Omental fat pad (tissue), 4 donors: ENCODE results near the genes ZNF831, CDH4 and TAF4.

DNA sequence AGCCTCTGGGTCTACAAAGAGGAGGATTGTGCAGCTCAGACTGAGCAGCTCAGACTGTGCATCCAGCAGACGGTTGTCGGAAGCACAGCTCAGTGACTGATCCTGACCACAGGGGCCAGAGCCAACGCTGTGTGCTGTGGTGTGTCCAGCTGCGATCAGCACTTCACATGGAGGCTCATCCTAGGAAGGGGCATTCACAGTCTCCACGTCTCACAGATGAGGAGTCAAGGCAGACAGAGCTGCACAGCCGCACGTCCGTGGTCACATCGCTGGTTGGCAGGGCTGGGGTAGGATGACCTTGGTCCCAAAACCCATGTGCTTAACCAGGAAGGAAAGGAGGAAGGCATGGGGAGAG, 28.3 kb upstream of the STX16 start:
- PRO-cap, result no peak
- RAMPAGE, long total RNA, 4 experiments, result no peak in any of the 4 experiments

GRCh38 chr20:58652924-58653235, 1.8 kb downstream of the STX16 start:
- PRO-cap, result no peak
- RAMPAGE, long total RNA, 4 experiments, result no peak in any of the 4 experiments

DNA sequence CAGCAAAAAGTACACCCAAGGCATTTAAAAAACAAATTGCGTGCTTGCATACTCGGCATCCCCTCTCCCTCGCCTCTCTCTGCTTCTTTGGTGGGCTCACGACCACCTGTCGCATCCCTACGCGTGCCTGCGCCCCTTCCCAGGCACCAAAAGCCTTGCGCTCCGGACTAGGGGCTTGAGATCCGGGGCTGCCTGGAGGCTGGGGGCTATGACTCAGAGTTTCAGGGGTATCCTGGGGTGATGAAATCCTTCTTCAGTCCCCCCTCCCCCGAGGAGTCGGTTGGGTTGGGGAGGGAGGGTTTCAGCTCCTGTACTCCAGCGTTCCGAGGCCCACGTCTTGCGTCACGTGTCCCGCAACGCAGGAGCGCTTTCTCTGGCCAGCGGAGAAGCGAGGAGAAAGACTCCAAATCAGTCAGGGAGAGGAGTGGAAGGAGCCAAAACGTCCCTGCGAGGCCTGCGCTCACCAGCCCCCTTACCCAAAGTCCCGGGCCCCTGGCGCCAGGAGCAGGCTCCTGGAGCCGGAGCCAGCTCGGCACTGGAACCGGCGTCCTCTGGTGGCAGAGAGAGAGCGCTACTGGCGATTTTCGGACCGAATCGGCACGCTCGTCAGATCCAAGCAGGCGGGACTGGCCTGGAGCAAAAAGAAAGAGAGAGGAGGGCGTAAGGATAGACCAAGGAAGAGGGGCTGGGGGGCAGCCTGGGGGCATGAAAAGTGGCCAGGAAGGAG, 38.7 kb upstream of the GNAS start:
- PRO-cap, result no peak
- RAMPAGE, long total RNA, 4 experiments, result no peak in any of the 4 experiments

DNA sequence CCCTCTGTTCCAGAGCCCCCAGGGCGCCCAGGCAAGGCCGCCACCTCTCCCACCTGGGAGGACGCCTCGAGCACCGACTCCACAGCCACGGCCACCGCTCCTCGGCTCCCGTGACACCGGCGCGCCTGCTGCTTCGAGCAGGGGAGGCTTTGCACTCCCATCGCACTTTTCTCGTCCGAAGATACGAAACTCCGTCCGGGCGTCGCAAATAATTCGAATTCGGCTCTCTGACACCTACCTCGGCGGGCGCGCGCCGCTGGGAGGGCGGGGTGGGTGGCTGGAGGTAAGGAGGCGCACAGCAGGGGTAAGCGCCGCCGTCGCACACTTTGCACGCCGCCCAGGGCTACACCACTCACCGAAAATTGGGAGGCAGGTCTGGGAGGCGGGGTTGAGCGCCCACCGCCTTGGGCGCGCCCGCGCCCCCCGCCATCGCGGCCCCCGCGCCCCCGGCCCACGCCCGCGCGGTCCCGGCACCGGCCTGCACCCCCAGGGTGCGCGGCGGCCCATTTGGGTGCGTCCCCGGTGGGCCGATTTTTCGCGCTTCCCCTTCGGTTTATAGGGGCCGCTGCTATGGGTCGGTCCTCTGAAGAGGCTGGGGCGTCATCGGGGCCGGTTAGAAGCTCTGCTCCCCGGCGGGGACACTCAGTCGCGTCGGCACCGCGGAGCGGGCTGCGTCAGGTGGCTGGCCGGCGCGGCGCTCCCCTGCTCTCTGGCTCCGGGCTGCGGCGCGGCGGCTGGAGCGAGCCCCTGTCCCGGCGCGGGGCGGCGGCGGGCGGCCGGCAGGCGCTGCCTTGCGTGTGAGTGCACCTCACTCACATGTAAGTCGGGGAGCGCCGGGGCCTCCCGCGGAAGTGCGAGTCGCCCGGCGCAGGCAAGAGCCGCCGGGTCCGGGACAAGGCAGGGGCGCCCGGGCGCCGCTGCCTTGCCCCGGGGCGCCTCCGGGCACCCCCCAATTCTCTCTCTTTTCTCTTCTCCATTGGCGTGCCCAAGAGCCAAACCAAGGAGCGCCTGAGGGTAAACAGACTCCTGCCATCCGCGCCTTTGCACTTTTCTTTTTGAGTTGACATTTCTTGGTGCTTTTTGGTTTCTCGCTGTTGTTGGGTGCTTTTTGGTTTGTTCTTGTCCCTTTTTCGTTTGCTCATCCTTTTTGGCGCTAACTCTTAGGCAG, 2.3 kb upstream of the GNAS start:
- PRO-cap, result unidirectional peak, plus-strand start at position 645 of the sequence
- RAMPAGE, long total RNA, 4 experiments, result start-site peak on the minus strand in 2 of 4 experiments, centred at position 291 of the sequence, 6 to 8 reads per replicate

- PRO-cap, result no peak
- RAMPAGE, long total RNA, 4 experiments, result no peak in any of the 4 experiments
Measured at GRCh38 chr20:58890234-58890719, 944 bp upstream of the GNAS start.

GRCh38 chr20:58982524-58983264, 1.6 kb downstream of the NELFCD start:
- PRO-cap, result no peak
- RAMPAGE, long total RNA, 4 experiments, result no peak in any of the 4 experiments

- PRO-cap, result no peak
- RAMPAGE, long total RNA, 4 experiments, result no peak in any of the 4 experiments
Measured at GRCh38 chr20:58990743-58991495, 9.9 kb downstream of the NELFCD start.

GRCh38 chr20:59002571-59003730, 4.1 kb downstream of the CTSZ start:
- PRO-cap, result no peak
- RAMPAGE, long total RNA, 4 experiments, result no peak in any of the 4 experiments

DNA sequence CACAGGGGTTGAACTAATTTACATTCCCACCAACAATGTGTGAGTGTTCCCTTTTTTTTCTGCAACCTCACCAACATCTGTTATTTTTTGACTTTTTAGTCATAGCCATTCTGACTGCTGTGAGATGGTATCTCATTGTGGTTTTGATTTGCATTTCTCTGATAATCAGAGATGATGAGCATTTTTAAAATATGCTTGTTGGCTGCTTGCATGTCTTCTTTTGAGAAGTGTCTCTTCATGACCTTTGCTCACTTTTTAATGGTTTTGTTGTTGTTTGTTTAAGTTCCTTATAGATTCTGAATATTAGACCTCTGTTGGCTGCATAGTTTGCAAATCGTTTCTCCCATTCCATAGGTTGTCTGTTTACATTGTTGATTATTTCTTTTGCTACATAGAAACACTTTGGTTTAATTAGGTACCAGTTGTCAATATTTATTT, 1.8 kb upstream of the ZNF831 start:
- PRO-cap, result no peak
- RAMPAGE, long total RNA, 4 experiments, result no peak in any of the 4 experiments

DNA sequence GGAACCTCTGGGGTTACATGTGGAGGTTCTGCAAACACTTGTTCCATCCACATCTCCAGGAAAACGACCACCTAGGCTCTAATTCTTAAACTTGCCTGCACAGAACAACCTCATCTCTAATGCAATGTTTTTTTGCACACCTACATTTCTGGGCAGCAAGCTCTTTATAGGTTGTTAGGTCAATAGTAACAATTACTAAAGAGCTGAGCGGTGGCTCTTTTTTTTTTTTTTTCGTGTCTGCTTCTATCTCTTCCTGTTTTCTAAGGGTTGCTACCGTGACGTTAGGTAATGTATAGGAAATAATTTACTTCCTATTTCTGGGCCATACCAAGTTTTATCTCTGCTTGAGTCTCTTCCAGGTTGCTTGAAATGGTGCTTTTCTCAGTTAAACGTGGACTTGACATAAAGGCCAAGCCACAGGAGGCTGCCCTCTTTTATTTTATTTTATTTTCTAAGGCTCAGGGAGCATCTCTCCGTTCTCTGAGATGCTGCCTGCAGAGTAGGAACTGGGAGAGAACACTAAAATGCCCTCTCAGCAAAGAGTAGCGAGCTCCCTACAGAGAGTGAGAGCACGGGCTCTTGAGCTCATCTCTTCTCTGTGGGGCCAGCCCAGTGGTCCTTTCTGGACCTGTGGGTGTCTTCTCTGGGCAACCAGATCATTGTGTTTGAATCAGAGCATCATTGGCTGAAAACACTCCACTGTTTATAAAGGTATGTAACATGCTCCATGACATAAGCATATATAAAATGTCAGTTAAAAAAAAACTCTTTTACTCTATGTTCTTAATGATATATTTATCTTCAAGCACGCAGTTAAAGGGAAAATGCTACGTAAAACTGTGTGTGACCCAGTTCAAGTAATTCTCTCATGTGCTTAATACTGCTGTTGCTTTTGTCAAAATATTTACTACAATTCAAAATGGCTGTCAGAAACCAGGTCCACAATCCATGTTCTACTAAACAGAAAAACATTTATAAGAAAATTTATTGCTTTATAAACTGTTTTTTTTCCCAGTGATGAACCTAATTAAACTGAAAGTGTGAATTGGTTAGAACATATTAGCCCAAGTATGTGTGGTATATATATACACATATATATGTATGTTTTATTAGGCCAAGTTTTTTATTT, at the start of gene ZNF831:
ZNF831 (plus strand) TSS at position 325 of the 1,129 bp plus-strand sequence.
- PRO-cap, result no peak
- RAMPAGE, long total RNA, 4 experiments, result start-site peak on the plus strand in 1 of 4 experiments, centred at position 439 of the sequence, 11 reads per replicate; start-site peak on the minus strand in 1 of 4 experiments, centred at position 637 of the sequence, 15 reads per replicate

DNA sequence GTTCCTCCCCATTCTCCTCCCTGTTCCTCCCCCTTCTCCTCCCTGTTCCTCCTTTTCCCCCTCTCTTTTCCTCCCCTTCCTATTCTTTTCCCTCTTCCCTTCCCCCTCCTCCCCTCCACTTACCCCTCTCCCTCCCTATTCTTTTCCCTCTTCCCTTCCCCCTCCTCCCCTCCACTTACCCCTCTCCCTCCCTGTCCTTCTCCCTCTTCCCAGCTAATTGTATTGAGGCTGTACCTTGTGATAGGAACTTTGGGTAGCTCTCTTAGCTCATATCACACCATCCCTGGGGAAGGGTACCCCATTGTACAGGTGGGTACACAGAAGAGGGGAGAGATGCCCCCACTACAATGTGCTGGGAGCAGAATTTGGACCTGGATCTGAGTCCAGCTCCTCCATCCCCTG, 70.7 kb downstream of the PHACTR3 start:
- PRO-cap, result no peak
- RAMPAGE, long total RNA, 4 experiments, result no peak in any of the 4 experiments

DNA sequence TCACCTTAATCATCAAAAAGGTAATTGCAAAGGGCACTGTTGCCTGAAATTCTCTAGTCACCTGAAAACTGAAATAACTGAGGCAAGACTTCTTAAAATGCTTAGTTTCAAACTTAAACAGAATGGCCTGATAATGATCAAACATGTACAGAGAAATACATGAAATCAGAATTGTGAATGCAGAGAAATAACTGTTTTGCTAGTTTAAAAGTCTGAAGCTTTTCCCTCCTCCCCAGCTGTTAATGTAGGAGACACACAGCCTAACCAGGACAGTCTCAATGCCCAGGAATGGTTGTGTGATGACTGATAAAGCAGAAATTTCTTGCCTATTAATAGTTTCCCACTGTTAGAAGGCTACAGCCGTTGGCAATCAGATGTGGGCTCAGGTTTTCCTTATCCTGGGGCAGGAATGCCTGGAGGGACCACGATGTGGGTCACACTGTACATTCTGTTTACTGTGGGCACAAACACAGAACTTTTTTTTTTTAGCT, 2.0 kb downstream of the PPP1R3D start:
- PRO-cap, result no peak
- RAMPAGE, long total RNA, 4 experiments, result no peak in any of the 4 experiments

DNA sequence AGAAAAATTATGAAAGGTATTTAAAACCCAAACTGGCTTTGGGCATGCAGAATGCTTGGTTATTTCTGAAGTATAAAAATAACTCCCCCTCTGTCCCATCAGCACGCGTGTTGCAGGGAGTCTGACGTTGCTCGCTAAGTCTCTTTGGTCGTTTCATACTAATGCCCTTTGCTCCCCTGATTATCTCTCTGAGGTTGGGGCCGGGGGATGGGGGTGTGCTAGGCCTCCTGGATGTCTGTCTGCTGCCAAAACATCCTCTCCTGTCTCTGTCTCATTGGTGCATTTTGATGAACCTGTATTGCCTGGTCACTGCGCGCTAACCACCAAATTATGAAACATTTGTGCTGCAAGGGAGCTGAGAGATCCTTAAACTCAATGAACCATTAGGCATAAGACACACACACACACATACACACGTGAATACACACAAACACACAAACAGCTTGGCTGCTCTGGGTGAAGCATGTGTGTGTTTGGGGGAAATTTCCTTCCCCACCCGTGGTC, 96.4 kb downstream of the CDH26 start:
- PRO-cap, result no peak
- RAMPAGE, long total RNA, 4 experiments, result no peak in any of the 4 experiments

- PRO-cap, result no peak
- RAMPAGE, long total RNA, 4 experiments, result no peak in any of the 4 experiments
Measured at GRCh38 chr20:60139677-60140401, 181.6 kb downstream of the CDH26 start.

GRCh38 chr20:60751610-60751814, 500.5 kb upstream of the CDH4 start:
- PRO-cap, result no peak
- RAMPAGE, long total RNA, 4 experiments, result no peak in any of the 4 experiments

GRCh38 chr20:60804382-60804782, 447.7 kb upstream of the CDH4 start:
- PRO-cap, result no peak
- RAMPAGE, long total RNA, 4 experiments, result no peak in any of the 4 experiments

DNA sequence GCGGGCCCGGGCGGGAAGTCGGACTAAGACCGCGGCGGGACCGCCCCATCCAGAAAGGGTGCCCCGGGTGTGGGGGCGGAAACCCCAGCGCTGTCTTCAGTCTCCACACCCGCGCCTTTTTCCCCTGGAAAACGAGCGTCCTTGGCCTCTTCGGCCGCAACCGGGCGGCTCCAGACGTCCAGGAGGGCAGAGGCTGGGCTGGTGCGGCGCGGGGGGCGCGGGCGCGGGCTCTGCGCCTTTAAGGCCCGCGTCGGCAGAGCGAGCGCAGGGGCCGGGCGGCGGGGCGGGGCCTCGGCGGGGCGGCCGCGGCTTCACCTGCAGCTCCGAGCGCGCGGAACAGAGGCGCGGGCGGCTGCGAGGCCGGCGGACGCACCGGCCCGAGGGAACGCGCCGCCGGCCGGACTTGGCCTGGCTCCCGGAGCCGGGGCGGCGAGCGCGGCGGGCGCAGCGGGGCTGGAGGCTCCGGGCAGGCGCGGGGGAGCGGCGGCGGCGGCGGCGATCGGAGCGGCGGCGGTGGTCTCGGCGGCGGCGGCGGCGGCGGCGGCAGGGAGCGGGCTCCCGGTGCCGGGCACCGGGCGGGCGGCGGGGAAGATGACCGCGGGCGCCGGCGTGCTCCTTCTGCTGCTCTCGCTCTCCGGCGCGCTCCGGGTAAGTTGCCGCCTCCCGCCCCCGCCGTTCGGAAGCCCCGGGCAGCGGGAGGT, at the start of gene CDH4:
CDH4 (plus strand) TSS at position 339 of the 701 bp plus-strand sequence.
- PRO-cap, result no peak
- RAMPAGE, long total RNA, 4 experiments, result no peak in any of the 4 experiments

DNA sequence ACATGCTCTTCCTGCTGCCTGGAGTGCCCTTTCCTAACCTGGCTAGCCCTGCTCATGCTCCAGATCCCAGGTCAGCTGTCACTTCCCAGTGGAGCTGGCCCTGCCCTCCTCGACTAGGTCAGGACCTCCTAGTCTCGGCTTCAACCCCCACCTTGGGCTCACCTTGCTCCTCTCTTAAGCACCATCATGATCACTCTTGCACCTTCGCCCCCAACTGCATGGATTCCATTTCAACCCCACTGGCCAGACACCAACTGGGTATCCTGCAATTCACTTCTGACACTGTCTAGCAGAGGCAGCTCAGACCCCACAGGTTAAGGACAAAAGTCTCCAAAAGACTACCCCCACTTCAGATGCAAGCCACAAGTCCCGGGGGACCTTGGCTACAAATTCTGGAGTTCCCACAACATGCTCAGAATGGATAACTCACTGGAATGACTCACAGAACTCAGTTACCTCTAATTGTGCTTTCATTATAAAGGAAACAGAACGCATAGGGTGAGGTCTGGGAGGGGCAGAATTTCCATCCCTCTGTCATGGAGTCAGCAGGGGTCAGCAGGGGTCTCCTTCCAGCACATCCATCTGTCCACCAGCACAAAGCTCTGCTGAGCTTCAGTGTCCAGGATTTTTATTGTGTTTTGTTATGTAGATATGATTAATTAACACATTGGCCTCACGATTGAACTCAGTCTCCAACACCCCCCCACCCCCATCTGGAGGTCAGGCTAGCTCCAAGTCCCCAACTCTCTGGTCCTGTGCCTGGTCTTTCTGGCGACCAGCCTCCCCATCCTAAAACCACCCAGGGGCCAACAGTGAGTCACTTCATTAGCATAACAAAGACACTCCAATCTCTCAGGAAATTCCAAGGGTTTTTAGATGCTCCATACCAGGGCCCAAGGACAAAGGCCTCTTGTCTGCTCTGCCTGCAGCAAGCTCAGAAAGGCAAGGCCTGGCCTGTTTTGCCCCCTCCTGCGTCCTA, 184.3 kb downstream of the CDH4 start:
- PRO-cap, result no peak
- RAMPAGE, long total RNA, 4 experiments, result no peak in any of the 4 experiments

GRCh38 chr20:62010976-62011302, 54.7 kb downstream of the TAF4 start:
- PRO-cap, result no peak
- RAMPAGE, long total RNA, 4 experiments, result no peak in any of the 4 experiments

- PRO-cap, result no peak
- RAMPAGE, long total RNA, 4 experiments, result no peak in any of the 4 experiments
Measured at GRCh38 chr20:62065478-62065994, at the start of gene TAF4. TAF4 (minus strand) TSS chr20:62065881.